Neutrophil (primary cell): ENCODE measurements around the genes STAT5B, STAT3, MLX and PLEKHH3.

GRCh38 chr17:42270463-42271476 is 5.4 kb downstream of the STAT5B start:
- PRO-cap: no peak

DNA sequence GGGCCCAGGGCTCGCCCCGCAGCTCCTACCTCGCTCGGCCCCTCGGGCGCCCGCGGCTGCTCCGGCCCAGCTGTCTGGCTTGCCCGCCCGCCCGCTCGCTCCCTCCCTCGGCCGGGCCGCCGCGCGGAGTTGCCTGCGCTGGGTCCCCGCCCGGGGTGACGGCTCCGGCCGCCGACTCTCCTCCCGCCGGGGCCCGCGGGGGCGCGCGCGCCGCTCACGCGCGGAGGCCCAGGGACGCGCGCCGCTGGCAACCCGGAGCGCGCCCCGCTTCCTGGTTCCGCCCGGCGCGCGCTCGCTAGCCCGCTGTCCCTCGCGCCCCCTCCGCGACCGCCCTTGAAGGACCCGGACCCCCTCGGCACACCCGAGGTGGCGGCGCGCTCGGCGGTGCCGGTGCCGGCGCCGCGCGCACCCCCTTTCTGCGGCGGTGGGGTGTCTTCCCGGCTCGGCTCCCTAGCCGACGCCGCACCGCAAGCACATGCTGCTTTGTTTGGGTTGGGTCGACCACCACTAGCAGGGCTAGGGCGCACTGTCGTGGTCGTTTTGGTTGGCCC is at the start of gene STAT5B:
Gene STAT5B (minus strand): TSS at position 173 of the 551 bp plus-strand sequence.
- PRO-cap: bidirectional peak, plus-strand start at position 269 of the sequence, minus-strand start at position 104 of the sequence

GRCh38 chr17:42287191-42287830 is 987 bp upstream of the STAT5A start:
- PRO-cap: unidirectional peak, plus-strand start at chr17:42287439

GRCh38 chr17:42303775-42304683 is 15.7 kb downstream of the STAT5A start:
- PRO-cap: no peak

GRCh38 chr17:42310637-42311156 is 22.4 kb downstream of the STAT5A start:
- PRO-cap: no peak

- PRO-cap: no peak
These were observed 24.7 kb downstream of the STAT5A start for GRCh38 chr17:42312840-42313567.

DNA sequence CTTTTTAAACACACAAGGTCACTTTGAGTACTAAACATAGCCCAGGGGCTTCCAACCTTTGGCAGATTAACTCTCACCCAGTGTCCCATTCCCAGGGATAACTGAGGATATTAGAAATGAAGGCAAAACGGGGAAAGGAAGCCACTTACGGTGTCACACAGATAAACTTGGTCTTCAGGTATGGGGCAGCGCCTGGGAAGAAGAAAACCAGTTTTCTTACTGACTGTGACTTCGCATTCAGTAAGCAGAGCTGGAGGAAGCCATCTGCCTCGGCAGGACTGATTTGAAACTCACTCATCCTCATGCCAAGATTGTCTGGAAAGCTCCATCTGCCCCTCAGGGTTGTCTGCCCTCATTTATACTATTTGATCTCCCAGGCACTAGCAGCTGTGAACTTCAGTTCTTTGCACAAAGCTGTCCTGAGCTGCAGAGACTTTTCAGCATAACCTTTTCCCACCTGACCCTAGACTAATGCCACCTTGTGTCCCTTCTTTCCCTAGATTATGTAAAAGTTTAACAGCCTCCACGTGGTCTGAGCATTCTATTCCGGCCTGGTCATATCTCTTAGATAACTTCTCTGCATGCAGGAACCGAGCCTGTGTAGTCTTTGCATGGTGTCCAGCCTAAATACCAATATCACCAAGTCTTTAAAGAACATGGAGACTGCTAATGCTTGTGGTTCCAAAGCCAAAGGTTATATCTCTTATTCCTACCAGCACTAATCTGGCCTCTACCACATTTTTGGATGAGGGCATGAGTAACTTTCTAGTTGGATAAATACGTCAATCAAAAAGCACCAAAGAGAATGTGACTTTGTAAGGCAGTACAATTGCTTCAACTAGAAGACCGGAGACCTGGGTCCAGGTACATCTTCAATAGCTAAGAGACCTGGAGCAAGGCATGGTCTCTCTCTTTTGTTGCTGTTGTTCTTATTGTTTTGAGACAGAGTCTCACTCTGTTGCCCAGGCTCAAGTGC is 29.0 kb downstream of the STAT5A start:
- PRO-cap: no peak

DNA sequence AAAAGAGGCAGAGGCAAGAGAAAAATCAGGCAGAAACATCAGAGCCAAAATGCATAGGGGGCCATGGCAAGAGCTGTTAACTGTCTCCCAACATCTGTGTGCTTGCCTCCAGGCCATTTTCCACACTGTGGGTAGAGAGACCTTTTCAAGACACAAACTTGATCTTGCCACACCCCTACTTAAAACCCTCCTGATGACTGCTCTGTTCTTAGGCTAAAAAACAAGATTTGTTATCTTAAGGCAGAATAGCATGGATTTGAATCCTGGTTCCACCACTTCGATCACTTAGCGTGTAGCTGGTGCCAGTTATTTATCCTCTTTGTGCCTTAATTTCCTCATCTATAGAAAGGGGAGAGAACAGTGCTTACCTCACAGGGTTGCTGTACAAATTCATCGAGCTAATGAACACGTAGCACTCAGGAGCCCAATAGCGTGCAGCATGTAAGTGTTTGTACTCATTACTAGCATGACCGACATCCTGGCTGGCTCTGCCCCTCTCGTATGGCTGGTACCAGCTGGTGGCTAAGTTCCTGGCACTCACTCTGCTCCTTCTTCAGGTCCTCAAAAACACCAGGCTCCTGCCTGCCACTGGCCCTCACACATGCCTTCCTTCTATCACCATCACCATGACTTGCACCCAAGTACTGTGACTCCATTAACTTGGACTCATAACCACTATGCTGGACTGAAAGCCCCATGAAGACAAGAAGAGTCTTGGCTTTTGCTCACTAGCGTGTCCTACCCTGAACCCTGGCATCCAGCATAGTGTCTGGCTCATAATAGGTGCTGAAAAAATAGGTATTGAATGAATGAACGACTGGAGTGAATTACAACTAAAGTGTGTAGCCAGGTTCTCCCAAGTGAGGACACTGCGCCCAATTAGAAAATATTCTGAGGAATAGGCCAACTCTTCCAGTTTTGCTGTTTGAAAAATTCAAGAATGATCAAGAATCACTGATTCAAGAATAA is 25.6 kb downstream of the STAT3 start:
- PRO-cap: no peak

- PRO-cap: no peak
These were observed 9.0 kb downstream of the STAT3 start for GRCh38 chr17:42378974-42379910.

- PRO-cap: no peak
These were observed 1.1 kb downstream of the STAT3 start for GRCh38 chr17:42387066-42387653.

GRCh38 chr17:42388243-42389557 is at the start of gene STAT3:
Gene STAT3 (minus strand): TSS chr17:42388442.
- PRO-cap: bidirectional peak, plus-strand start at chr17:42388771, minus-strand start at chr17:42388472; unidirectional peak, plus-strand start at chr17:42388827; unidirectional peak, plus-strand start at chr17:42388861; unidirectional peak, plus-strand start at chr17:42388887; bidirectional peak, plus-strand start at chr17:42389133, minus-strand start at chr17:42389063

DNA sequence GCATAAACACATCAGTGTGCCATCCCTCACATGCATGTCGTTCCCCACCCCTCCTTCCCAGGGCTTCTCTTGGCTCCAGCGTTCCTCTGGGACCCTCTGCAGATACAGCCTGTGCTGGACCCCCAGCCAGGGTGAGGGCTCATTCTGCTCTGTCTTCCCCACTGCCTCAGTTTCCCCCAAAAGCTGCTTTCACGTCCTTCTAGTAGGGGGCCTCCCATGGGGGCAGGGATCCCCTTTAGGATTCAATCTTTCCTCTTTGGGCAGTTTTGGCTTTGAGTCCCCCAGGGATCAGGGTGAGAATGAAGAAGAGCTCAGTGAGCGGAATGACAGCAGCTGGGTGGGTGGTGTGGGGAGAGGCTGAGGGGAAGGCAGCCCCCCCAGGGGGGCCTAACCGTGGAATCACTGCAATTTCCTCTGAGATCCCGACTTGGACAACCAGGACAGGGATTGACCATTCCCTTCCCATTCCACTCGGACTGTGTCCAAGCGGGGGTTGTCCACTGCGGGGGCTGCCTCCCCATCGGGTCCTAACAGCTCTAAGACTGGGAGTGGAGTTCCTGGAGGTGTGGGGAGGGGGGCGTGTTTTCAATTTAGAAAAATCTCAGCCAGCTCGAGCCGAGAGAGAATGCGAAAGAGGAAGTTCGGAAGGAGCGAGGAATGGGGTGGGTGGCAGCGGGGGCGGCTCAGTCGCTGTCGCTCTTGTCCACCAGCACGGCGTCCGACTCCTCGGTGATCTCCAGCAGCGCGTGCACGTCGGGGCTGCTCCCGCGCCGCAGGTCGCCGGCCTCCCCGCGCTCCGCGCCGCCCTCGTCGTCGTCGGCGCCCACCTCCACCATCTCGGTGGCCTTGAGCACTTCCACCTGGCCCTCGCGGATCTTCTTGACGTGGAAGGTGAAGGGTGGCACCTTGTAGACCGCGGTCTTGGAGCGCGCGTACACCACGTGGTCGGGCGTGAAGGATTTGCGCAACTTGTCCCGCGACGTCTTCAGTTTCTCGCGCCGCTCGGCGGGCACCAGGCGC is 16.1 kb upstream of the STAT3 start:
- PRO-cap: no peak

- PRO-cap: no peak
These were observed 9.6 kb downstream of the CAVIN1 start for GRCh38 chr17:42413332-42413975.

DNA sequence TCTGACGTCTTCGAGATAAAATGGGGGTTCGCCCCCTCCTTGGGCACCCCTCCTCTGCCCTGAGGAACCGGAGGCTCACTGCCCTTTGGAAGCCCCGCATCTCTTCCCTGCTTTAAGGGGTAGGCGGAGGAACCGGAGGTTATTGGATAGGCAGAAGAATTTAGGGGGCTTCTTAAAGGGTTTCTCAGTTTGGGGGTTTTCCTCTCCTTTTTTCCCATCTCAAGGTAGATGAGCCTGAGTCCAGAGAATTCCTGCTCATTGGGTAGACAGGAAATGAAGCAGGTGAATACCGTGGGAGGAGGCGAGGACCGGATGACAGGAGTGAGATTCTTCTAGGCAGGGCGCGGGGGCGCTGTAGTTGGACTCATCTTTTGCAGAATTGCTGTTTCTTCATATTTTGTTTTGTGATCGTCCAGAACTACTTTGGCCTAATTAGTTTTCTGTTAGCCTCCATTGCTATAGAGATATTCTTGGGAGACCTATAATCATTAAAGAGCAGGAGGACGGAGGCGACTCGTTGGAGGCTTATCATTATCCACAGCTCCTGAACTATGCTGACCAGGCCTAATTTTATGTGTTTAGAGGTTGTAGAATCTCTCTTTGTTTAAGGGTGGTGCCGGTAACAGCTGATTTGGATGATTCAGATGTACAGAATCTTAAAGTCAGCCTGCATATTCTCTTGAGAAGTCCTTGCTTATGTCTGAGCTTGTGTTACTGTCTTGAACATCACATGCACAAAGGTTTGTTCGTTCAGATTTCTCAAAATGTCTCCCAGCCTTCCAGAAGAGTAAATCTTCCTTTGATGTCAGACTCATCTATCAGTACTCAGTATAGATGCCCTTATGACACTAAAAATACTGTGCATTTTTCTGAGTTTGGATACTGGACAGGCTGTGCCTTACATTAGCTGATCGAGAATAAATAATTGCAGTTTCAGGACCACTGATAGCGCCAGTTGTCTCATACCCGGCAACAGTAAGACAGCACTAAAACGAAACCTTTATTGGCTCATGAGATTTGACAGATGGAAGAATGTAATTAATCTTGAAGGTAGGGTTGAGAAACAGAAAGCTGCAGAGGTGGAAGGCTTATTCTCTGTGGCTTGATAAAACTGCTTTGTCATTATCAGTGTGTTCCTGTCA is 758 bp downstream of the ATP6V0A1 start:
- PRO-cap: no peak

DNA sequence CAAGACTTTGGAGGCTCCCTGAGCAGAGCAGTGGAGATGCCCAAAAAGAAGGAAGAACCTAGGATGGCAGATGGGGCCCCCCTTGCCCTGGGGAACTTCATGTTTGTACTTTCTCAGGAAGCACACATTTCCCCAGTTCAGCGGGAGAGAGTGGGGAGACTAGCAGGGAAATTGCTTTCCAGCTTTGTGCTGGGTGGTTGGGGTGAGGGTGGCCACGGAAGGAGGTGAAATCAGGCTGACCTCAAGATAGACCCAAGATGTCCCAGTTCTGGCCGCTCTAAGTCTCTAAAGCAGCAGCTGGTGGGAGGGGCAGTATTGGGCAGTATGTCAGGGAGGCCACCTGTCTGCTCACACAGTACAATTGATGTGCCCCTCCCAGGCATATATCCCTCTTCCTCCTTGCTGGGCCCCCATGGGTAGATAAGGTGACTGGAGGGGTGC is 17.2 kb upstream of the NAGLU start:
- PRO-cap: no peak

- PRO-cap: no peak
These were observed 14.0 kb upstream of the NAGLU start for GRCh38 chr17:42522132-42522442.

- PRO-cap: unidirectional peak, plus-strand start at chr17:42567102; unidirectional peak, minus-strand start at chr17:42567811; unidirectional peak, minus-strand start at chr17:42567843
These were observed at the start of gene MLX for GRCh38 chr17:42567013-42568088. Gene MLX (plus strand): TSS chr17:42567100.

GRCh38 chr17:42653311-42654252 is 5.5 kb upstream of the TUBG2 start:
- PRO-cap: no peak

- PRO-cap: unidirectional peak, minus-strand start at chr17:42676994
These were observed at the start of gene PLEKHH3 for GRCh38 chr17:42676254-42677203. Gene PLEKHH3 (minus strand): TSS chr17:42676994.

DNA sequence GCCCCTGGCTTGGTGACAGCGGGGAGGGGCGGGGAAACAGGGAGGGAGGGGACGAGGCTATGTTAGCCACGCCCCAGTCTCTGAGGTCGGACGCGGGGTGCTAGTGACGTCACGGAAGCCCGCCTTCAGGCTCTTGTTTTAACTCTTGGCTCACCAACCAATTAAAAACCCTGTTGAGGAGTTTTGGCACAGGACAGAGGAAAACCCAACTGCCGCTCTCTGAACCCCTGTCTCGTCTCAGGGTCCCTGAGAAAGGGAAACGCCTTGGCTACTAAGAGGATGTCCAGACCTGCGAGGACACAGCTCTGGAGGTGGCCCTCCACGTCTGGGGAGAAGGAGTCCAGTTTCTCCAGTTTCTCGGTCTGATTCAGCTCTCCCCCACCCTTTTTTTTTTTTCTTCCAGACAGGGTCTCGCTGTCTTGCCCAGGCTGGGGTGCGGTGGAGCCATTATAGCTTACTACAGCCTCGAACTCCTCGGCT is 450 bp upstream of the PLEKHH3 start:
- PRO-cap: no peak